ENCODE results near the genes RNASEH2B and C13orf42.

DNA sequence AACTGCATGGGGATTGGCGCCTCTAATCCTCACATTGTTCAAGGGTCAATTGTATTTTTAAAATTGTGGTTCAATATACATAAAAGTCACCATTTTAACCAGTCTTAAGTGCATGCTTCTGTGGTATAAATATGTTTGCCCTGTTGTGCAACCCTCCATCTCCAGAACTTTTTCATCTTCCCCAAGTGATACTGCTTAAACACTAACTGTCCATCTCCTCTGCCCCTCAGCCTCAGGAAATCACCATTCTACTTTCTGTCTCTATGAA is 38.0 kb downstream of the KCNRG start:
- PRO-cap: no peak

DNA sequence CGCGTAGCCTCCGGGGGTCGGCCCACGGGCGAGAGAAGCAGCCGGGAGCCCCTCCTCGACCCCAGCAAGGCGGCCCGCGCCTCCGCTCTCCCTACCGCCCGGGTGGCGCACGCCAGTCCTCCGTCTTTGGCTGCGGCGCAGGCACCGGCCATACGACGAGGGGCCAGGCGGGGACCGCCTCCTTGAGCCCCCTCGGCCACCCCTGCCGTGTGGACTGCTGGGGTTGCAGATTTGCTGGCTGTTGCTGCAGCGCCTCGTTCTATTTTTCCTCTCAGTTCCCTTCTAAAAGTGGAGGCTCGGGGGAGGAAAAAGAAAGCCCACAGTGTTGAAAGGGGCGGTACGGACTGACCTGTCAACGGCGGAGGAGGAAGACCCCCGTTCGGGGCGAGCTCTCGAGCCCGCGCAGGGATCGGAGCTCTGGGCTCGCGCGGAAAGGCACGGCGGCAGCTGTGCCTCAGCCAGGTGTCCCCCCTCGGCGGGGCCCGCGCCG is 109.8 kb downstream of the KCNRG start:
- PRO-cap: no peak

DNA sequence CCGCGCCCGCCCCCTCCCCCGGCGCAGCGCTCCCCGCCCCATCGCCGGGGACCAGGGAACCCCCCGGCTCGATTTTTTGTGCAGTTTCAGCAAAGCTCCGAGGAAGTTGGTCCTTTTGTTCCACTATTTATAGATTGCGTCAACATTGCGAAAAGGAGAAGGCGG is 110.1 kb downstream of the KCNRG start:
- PRO-cap: no peak

GRCh38 chr13:50127975-50128348 is 112.7 kb downstream of the KCNRG start:
- PRO-cap: no peak

DNA sequence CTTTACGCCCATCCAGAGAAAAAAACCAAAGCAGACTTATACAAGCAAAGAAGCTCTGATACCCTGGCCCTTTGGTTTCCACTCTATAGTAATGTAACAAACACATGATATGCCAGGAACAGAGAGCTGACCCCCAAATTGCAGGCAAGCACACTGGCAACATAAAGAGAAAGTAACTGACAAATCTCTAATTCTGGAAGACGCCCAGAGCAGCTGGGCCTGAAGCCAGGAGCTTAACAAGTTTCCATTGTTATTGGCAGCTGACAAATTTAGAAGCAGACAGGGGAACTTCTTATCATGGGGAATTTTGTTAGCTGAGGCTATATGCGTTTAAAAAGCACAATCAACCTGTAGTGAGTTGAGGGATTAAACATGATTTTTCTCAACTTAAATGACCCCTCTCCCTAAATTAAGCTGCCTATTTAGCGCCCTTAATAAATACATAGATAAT is 158.0 kb downstream of the DLEU7 start:
- PRO-cap: no peak

DNA sequence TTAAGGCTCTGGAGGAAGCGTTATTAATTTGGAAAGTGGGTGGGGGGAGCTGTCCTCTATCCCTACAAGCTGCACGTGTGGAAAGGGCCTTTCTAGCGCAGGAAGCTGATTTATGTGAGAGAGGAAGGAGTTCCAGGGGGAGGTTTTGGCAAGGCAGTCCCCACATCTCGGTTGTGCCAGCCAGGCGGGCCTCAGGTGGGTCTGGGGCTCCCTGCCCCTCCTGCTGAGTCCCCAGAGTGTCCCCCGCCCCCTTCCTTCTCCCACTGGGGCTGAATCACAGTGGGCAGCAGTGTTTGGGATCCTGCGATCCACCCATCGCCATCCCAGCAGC is 733 bp downstream of the DLEU7 start:
- PRO-cap: no peak

GRCh38 chr13:50909306-50909906 is at the start of gene RNASEH2B:
TSS of gene RNASEH2B (plus strand) at chr13:50909791.
- PRO-cap: bidirectional peak, plus-strand start at chr13:50909791, minus-strand start at chr13:50909693

DNA sequence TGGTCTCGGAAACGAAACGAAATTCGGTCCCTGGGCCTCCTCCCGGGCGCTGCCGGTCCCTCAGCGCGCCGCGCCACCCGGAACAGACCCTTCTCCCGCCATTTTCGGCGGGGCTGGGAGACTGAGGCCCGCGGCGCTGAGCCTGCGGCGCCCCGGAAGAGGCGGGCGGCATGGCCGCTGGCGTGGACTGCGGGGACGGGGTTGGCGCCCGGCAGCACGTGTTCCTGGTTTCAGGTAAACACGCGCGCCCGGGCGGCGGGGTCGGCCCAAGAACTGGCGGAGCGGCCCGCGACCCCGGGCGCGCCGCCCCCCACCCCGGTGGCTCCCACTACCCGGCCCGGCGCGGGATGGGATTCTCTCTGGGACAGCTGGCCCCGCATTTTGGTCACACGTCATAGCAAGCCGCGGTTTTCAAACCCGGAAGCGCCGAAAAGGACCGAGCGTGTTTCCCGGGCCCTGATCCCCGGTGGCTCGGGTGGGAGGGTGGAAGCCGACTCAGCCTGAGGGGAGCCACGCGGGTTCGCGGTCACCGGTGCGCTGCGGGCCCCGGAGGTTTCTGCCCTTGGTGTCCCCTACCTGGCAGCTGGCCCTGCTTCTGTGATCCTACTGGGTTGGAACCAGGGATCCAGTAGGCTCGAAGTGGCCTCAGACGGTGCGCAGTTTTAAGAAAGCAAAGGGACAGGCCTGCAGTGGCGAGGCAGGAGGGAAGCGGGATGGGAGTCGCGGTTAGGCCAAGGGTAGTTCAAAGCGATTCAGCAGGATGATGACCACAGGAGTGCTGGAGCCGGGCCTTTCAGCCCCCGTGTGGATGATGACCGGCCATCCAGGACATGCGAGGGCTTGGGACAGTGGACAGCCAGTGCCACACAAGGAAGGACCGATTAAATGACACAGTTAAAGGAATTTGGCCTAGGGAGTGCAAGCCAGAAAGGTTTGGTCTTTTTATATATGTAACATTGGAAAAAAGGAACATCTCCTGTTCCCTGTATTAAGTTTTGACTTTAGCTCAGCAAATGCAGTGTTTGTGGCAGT is 632 bp downstream of the RNASEH2B start:
- PRO-cap: bidirectional peak, plus-strand start at position 237 of the sequence, minus-strand start at position 115 of the sequence; bidirectional peak, plus-strand start at position 486 of the sequence, minus-strand start at position 313 of the sequence

- PRO-cap: no peak
Measured at GRCh38 chr13:50911830-50912590, 2.4 kb downstream of the RNASEH2B start.

GRCh38 chr13:51110992-51111522 is at the start of gene C13orf42:
TSS of gene C13orf42 (minus strand) at chr13:51111274.
- PRO-cap: no peak

GRCh38 chr13:51173242-51173448 is 49.1 kb upstream of the FAM124A start:
- PRO-cap: no peak

GRCh38 chr13:51369066-51369418 is 29.6 kb downstream of the SERPINE3 start:
- PRO-cap: no peak

GRCh38 chr13:51371468-51372933 is 32.5 kb downstream of the SERPINE3 start:
- PRO-cap: no peak

- PRO-cap: no peak
Measured at GRCh38 chr13:51374046-51374918, 34.8 kb downstream of the SERPINE3 start.

- PRO-cap: no peak
Measured at GRCh38 chr13:51589550-51590147, 5.4 kb downstream of the WDFY2 start.

DNA sequence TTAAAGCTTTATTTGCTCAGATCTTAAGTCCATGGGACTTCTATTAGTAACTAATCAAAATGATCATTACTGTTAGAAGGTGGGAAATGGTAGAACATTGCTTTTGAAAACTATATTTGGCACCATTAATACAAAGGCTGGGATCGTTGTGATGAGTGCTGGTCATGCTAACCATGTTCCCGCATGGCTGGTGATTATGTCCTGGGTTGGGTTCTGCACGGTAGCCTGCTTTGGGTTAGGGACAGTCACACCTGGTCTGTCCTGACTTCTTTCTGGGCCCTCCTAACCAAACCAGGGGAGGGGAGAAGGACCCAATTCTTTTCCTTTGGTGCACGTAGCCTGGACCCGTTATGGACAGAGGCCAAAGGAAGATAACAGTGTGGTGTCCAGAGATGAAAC is 51.7 kb downstream of the DHRS12 start:
- PRO-cap: no peak

- PRO-cap: no peak
Measured at GRCh38 chr13:51800352-51800956, 3.5 kb downstream of the DHRS12 start.

DNA sequence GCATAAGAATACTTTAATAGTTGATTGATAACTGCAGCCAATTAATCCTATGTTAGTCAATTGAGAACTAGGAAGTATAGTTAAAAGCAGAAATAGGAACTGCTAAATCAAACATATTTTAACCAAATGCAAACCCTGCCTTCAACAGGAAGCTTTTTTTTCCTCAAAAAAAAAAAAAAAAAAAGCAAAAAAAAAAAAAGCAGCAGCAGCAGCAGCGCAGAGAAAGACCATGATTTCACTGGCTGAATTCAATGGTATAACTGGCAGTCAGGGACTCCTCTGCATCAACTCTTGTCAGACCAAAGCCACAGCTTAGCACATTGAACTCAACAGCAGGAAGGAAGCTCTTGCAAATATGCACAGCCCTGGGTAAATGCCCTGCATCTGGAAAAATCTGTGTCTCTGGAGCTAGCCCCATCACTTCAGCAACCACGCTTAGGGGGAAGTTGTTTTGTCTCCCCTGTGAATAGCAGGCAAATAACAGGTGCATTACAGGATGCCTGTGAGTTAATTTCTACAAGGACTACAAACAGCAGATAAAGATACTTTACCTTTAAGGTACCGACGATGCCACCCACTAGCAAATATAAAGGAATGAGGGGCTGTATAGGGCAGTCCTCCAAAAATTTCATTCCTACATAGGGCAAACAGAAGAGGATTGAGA is 17.7 kb upstream of the DHRS12 start:
- PRO-cap: no peak

GRCh38 chr13:51848677-51849065 is 3.7 kb upstream of the TMEM272 start:
- PRO-cap: no peak

- PRO-cap: no peak
Measured at GRCh38 chr13:51967611-51967798, 43.7 kb downstream of the ATP7B start.